ENCODE results near the genes PKDREJ and TTC38.

DNA sequence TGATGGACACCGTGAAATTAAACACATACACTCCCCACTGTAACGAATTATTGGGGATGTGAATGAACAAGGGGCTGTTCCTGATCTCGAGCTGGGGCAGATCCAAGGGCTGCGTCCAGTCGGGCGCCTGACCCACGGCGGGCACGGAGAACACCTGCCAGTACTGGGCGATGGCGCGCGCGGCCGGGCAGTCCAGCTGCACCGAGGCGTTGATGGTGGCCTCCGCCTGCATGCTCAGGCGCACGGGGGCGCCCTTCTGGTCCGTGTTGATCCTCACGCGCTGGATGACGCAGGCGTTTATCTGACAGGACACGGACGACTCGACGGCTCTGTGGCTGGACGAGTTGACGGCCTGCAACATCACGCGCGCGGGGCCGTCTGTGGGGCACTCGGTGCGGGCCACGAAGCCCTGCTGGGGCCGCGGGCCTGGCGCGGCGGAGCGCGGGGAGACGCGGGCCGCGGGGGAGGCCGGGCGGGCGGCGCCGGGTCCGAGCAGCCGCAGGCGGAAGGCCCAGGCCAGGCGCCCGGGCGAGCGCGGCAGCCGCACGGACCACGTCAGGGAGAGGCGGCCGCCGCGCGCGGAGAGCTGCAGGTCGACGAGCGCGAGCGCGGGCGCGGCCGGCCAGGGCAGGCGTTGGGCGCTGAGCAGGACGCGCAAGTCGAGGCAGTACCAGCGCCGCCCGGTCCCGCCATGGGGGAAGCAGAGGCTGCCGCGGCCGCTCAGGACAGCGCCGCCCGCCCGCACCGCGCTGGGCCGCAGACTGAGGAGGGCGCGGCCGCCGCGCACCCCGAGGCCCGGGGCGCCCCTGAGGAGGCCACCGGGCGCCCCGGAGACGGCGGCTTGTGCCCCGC, 528 bp downstream of the PKDREJ start:
- RRBS = 4% methylated on average over 21 of the region's 115 CpGs

DNA sequence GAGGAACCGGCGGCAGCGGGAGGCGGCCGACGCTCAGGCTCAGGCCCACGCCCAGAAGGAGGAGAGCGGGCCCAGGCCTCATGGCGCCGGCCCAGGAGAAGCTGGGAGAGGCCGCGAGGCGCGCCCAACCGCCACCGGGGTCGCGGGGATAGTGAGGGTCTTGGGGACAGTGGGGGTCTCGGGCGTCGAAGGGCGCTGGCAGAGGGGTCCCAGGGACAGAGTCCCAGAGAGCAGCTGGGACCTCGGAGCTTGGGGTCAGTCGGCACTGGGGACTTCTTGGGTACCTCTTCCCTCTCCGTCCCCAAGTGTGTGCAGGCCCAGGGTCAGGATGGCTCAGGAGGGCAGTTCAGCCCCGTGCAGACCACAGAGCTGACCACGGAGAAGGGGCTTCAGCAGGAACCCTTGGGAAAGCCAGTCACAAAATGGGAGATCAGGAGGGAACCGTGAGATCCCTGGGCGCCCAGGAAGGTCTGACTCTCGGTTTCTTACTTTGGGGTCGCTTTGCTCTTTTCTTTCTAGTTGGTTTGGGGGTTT, at the start of gene PKDREJ:
PKDREJ (minus strand) TSS at position 103 of the 534 bp plus-strand sequence.
- RRBS = 21% methylated on average over 15 of the region's 31 CpGs

DNA sequence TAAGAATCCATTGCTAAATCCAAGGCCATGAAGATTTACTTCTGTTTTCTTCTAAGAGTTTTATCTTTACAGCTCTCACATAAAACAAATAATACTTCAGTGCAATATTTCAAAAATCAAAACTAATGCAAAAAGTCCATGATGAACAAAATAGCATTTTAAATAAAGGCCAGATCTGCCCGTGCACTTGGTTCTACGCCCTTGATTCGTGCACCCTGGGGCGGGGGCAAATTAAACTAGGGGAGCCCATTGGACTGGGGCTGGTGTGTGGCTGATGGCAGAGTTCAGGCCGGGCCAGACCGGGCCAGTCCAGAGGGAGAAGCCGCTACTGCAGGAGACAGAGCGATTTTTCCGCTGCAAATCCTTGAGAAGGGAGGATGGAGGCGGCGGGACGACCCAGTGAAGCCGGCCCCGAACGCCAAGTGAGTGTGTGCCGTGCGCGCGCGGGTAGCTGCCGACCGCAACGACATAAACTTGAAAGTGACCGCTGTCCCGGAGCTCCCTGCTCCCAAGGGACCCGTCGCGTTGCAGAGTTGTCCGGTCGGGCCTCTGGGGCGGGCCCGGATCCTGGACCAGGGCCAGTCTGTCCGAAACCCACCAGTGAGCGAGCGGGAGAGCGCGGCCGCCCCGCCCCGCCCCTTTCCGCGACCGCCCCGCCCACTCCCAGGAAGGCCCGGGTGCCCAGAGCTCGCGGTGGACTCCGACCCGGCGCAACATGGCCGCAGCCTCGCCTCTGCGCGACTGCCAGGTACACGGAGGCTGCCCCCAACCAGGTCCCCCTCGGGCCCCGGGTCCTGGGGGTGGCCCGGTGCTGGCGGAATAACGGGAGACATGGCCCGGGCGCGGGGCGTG, at the start of gene TTC38:
TTC38 (plus strand) TSS at position 684 of the 852 bp plus-strand sequence.
- RRBS = 1% methylated on average over 21 of the region's 64 CpGs

DNA sequence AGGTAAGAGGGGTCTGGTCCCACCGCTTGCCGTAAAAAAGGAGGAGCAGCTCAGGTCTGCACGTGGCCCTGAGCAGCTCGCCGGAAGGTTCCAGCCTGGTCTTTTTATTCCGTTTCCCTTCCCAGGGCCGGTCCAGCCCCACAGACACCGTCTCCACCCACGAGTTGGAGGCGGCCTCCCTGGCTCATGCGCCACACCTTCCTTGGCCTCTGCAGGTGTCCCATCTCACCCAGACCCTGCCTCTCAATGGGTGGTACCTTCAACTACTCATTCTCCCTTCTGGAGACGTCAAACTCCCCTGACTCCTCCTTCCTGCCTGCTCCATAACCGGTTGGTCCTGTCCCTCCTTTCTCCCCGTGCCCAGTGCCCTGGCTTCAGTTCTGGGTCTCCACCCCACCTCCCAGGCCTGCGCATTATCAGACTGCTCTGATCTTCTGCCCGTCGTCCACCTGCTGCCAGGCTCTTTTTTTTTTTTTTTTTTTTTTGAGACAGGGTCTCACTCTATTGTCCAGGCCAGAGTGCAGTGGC, 39.6 kb downstream of the TRMU start:
- RRBS = no CpG with 5 or more reads among the region's 17 CpGs

DNA sequence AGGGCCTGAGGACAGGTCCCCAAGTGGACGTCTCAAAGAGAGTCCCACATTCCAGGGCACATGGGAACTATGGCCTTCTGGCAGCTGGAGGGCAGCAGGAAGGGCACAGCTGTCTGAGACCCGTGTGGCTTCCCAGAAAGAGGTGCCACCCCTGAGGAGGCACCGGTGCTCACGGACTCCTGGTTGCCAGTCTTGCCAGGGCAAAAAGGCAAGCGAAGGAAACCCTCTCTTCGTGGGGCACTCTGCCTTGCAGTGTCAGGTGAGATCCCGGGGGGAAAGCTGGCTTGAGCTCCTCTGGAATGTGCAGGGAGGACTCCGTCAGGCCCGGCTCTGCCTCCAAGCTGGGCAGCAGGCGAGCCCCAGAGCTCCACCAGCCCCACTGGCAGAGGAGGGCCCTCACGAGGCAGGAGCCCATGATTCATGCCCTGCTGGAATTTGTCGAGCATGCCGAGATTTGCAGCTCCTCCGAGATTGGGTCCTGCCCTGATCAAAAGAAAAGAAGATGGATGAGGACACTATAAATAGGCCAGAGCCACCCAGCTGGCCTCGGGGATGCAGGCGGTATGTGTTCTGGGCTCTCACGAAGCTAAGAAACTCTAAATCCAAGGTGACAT, 9.9 kb upstream of the CELSR1 start:
- RRBS = 35% methylated on average over 3 of the region's 17 CpGs

GRCh38 chr22:46548793-46549171, 11.4 kb upstream of the CELSR1 start:
- RRBS = no CpG with 5 or more reads among the region's 9 CpGs

DNA sequence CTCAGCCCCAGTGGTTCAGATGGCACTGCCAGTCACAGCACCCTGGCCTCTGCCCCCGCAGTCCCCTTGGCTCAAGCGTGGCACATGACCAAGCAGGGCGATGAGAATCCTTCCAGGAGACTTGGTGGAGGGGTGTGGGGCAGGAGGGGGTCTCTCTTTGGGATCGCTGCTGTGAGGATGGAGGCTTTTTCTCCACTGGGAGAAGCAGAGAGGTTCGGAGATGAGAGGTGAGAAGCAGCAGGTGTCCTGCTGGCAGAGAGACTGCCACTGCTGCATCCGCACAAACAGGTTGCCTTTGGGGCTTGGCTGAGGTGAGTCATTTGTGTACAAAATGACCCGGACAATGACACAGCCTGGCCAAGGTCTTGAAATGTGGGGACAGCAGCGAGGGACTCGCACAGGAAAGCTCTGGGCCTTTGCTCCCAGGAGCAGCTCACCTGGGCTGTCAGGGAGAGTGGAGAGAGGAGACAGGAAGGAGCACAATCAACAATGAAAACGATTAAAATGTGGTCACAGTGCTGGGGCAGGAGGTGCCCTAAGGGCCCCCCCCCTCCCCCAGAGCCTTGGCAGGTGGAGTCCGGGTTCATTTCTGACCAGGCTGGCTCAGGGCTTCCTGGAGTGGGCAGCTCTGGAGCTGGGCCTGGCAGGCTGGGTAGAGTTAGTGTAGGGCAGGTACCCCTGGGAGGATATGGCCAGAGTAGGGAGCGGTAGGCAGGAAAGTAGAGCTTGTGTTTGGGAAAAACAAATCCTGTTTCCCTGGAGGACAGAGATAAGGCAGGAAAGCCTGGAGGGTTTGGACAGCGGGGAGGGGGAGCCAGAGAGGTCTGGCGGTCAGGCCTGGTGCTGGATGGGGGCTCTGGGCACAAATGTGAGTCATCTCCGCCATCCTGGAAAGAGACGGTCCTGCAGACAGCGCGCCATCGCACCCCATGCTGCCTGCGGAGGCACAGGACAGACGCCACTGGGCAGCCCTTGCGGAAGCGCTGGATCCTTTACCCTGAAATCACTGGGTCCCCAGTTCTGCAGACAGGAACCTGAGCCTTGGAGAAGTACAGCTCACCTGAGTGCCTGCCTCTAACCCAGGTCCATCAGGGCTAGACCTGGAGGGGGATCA, 37.8 kb upstream of the CELSR1 start:
- RRBS = no CpG with 5 or more reads among the region's 23 CpGs

GRCh38 chr22:46587188-46588241, 32.7 kb upstream of the GRAMD4 start:
- RRBS = 67% methylated on average over 4 of the region's 27 CpGs

DNA sequence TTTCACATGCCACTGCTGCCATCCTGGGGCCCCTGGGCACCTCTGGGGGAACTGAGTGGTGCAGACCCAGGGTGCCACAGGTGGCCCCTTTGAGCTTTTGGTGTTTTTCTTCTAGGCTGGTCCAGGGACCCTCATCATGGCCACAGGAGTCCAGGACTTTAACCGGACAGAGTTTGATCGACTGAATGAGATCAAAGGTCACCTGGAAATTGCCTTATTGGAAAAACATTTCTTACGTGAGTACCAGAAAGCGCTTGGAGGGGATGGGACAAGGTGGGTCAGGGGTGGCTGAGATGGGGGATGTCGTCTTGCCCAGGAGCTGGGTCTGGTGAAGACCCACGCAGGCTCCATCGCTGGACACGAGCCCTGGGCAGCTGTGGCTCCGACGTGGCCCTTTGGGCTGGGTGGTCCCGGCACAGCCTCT, 17.6 kb downstream of the GRAMD4 start:
- RRBS = 87% methylated on average over 1 of the region's 11 CpGs

DNA sequence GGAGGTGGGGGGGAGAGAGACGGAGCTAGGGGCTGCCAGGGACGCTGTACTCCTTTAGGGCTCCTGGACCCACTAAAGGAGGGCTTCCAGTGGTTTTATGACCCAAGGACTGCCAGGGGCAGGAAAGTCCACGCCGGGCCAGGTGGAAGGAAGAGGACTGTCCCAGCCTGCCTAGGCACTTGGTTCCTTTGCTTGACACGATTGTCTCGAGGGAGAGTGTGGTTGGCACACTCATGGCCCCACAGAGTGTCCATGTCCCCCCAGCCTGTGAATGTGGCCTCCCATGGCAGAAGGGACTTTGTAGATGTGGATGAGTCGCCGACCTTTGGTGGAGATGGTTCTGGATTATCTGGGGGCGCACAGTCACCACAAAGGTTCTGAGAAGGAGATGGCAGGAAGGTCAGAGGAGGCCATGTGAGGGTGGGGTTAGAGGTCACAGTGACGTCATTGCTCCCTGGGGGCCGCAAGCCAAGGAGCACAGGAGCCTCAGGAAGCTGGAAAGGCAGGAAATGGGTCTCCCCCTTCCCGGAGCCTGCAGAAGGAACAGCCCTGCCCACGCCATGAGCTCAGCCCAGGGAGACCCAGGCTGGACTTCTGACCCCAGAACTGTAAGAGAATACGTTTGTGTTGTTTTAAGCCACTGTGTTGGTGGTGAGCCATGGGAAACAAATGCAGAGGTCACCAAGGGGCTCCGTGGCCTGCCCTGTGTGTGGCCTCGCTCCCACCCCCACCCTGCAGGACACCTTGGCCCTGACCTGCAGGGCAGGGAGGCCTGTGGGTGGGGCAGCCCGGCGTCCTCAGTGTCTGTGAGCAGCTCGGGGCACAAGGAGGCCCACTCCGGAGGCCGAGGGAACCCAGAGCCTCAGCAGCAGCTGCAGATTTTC, 31.9 kb downstream of the GRAMD4 start:
- RRBS = 16% methylated on average over 5 of the region's 21 CpGs

DNA sequence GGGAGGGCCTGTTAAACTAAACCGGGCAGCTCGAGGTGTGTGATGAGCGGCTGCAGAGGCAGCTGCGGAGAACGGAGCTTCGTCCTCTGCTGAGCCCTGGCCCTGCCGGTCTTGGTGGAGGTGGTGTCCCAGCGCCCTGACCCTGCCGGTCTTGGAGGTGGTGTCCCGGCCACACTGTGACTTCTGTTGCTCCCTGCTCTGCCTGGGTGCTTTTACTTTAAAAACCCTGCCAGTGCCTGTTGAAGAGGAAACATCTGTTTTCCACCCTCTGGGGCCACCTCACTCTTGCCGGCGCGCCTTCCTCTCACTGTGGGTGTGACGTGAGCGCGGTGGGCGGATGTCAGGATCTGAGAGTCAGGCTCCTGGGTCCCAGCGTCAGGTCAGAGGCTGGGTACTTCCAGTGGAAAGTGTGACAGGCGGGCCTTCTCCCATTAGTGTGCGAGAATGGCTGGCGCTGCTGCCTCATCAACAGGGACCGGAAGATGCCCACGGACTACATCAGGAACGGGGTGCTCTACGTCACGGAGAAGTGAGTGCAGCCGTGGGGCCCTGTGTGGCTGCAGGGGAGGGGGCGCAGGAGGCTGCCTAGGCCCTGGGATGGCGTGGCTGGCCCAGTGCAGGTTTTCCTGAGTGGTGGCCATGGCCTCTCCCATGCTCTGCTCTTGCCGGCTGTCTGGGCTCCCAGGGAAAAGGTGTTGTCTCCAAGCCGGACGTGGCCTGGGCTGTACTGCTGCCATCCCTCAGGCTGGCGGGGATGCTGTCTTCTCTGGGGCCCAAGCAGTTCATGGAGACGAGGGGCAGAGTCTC, 54.2 kb downstream of the GRAMD4 start:
- RRBS = 84% methylated on average over 7 of the region's 34 CpGs

GRCh38 chr22:46727260-46727822, 10.7 kb downstream of the CERK start:
- RRBS = no CpG with 5 or more reads among the region's 10 CpGs

DNA sequence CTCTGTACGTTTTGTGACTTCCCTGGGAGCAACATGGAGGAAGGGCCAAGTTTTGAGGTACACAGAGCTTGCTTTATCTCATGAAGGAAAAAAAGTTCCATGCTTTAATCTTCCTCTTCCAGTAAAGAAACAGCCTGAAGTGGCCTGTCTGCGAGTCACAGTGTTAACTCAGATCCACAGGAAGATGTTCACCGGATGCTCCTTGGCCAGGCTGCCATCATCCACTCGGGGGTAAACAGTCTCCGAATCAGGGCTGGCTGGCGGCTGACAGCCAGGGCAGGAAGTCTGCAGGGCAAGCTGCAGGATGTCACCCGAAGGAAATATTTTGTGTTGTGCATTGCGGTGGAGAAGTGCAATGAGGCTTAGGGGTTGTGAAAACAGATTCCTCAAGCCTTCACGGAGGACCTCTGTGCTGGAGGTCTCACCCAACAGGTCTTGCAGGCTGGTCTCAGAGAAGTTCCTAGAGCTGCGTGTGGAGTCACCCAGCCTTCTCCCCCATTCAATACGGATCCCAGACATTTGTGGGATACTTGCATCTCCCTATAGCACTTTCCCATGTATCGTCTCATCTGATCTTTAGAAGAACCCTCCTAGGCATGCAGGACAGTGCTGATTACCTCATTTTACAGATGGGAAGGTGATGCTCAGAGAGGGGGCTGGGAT, 11.3 kb upstream of the CERK start:
- RRBS = no CpG with 5 or more reads among the region's 12 CpGs

DNA sequence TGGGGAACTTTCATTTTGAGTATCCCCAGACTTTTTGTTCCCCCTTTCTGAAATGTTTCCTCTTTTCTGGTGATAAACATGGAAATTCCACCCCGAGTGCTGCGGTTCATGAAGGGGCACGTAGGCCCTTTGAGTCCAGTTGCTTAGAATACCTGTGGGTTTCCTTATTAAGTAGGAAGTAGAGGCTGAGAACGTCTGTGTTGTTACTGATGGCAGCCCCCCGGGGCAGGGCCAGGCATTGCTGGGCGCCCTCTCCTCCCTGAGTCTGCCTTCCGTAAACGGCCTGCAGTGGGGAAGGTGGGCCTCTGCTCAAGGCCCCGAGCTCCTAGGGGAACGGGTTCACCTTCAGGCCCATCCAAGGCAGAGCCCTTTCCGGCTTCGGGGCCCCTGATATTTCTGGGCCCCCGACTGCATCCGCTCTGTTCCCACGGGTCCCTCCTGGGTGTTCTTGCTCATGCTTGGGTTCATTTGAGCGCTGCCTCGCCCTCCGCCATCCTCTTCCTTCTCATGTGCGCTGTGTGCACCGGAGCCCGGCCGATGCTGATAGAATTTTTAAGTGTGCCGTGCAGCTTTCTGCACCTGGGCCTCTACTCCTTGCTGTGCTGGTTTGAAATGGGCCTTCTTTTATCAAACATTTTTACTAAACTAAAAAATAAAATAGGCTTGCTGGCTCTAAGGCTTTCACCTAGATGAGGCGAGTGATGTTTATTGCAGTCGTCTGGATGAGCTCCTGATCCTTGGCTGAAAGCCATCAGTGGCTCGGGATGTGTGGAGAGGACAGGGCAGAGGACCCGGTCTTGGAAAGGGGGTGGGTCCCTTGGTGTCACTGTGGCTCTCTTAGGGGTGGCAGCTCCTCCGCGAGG, 12.1 kb downstream of the TBC1D22A start:
- RRBS = no CpG with 5 or more reads among the region's 29 CpGs

GRCh38 chr22:46808978-46809437, 46.6 kb downstream of the TBC1D22A start:
- RRBS = no CpG with 5 or more reads among the region's 7 CpGs

DNA sequence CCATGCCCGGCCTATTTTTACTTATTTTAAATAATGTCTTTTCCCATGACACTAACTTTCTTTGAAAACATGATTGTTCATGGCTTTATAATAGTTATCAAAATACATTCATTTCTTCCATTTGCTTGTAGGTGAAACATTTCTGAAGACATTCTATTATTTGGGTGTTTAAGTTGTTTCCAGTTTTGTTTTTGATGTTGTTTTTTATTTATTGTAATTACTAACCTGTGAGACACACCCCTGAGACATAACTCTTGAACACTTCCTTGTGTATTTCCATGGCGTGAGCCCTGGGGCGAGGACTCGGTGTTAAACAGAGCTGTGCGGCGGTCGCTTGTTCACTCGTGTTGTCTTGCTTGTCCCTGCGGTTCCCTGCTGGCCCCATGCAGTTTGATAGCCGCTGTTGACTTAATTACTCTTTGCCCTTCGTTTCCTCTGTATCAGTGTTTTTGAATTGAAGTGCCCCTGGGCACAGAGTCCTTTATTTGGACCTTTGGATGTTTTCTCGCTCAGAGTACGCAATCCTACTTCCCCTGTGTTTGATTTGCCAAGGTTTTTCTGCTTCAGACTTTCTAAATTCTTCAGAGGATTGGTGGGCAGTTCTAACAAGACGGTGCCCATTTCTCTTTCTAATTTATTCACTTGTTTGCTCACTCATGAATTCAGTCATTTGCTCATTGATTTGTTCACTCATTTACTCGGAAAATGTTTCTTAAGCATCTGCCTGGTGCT, 52.7 kb downstream of the TBC1D22A start:
- RRBS = no CpG with 5 or more reads among the region's 15 CpGs

- RRBS = no CpG with 5 or more reads among the region's 12 CpGs
Measured at GRCh38 chr22:46824324-46824995, 62.0 kb downstream of the TBC1D22A start.

DNA sequence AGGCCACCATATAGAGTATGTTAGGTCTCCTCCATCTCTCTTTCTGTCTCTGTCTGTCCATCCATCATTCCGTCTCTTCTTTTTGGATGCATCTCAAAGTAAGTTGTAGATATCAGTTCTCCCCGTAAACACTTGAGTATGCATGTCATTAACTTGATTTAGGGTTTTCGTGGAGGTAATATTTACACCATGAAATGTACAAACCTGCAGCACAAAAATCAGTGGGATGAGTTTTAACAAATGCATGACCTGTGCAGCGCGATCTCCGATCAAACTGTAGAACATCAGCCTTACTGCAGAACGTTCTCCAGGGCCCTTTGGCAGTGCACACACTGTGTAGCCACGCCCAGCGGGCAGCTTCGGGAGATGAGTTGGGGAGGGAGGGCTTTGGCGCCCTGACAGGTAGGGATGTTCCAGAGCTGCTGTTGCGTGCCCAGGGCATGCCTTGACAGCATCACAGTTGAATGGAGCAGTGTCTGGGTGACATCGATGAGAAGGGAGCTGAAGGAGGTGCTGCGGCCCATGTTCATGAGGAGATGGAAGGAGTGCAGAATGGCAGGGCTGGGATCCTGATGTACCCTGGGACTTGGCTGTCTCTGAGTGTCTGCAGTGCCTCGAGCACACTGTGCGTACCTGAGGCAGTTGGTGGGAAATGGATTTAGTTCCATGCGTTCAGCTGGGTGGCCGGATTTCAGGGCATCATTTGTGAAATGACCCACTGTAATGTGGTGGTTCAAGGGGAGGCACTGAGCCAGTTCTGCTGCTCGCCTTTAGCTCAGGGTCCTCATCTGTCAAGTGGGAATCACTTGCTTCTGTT, 80.2 kb downstream of the TBC1D22A start:
- RRBS = no CpG with 5 or more reads among the region's 19 CpGs

- RRBS = no CpG with 5 or more reads among the region's 5 CpGs
Measured at GRCh38 chr22:46934798-46935340, 172.4 kb downstream of the TBC1D22A start.

- RRBS = no CpG with 5 or more reads among the region's 18 CpGs
Measured at GRCh38 chr22:46935376-46936167, 173.1 kb downstream of the TBC1D22A start.